Placental pericyte (primary cell): ENCODE results near the gene LRMDA.

DNA sequence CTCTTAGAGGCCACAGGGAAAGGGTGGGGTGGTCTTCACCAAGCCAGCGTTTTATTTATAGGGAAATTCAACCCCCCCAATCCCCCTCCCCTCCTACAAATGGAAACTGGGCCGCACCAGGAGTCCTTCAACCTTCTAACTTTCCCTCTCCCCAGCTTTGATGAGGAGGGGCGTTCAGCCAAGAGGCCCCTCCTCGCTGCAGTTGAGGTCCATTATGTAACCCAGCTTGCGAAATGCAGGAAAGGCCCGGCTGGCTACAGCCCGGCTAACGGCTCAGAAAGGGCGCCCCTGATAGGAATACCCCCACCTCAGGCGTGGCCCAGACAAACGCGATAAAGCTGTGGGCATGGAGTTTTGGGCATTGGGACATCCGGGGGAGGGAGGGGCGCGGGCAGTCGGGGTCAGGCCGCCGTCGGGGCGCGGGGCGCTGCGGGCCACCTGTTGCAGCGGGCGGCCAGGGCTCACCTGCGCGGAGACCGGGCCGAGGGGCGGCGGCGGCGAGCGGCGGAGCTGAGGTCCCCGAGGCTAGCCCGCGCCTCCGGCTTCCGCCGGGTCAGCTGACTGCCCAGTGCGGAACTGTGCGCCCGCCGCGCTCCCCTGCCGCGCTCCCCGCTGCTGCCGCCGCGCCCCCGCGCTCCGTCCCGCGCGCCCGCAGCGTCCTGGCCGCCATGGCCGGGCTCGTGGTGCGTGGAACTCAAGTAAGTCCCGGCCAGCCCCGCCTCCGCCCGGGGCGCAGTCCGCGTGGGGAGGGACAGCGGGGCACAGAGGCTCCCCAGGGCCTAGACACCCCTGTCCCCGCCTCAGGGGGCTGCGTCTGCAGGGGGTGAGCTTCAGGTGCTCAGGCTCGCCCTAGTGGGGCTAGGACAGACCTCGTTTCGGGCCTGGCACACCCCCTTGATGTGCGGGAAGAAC is at the start of gene LRMDA:
Gene LRMDA, plus strand, starts transcription at position 568 of the 912 bp plus-strand sequence.
- CAGE, long polyA plus RNA: no peak

DNA sequence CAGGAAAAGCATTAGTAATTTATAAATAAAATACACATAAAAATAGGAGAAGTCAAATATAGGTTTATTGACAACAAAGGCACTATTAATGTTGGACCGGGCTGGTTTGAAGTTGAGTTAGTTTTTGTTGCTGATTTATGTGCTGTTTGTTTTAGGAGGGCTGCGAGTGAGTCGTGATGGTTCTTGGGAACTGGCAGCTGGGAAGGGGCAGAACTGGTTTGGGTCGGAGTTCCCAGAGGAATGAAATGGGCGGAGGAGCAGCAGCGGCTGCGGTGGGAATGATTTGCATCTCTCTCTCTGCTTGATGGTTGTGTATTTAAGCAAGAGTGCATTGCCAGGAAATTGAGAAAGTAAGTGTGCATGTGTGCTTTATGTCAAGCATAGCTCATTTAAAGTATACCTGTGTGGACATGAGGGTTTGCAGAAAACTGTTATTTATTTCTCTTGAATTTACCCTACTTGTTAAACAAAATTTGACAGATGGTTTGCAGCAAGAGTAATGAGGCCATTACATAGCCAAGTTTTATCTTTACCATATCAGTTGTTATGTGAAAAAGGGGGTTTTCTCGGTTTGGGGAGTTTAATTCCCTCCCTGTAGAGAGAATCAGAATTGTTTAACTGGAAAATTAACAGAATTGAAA is 81.1 kb downstream of the LRMDA start:
- CAGE, long polyA plus RNA: no peak

DNA sequence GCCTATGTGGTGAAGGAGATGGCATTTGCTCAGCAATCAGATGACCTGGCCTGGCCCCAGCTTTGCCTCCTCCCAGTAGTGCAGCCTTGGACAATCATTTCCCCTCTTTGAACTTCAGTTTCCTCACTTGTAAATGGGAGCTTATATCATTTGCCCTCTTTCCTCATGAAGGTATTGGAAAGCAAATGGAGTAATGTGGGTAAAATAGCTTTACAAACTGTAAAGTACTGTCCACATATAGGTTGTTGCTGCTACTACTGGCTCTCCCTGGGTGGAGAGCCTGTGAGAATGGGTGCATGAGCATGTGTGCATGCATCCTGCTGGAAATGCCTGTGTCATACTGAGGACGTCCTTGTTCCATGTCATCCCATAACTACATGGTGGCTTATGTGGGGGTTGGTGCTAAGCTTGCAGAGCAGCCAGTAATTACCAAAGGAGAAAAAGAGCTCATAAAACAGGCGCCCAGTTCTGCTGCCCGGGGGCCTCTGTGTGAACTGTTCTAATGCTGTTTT is 91.6 kb downstream of the LRMDA start:
- CAGE, long polyA plus RNA: no peak

DNA sequence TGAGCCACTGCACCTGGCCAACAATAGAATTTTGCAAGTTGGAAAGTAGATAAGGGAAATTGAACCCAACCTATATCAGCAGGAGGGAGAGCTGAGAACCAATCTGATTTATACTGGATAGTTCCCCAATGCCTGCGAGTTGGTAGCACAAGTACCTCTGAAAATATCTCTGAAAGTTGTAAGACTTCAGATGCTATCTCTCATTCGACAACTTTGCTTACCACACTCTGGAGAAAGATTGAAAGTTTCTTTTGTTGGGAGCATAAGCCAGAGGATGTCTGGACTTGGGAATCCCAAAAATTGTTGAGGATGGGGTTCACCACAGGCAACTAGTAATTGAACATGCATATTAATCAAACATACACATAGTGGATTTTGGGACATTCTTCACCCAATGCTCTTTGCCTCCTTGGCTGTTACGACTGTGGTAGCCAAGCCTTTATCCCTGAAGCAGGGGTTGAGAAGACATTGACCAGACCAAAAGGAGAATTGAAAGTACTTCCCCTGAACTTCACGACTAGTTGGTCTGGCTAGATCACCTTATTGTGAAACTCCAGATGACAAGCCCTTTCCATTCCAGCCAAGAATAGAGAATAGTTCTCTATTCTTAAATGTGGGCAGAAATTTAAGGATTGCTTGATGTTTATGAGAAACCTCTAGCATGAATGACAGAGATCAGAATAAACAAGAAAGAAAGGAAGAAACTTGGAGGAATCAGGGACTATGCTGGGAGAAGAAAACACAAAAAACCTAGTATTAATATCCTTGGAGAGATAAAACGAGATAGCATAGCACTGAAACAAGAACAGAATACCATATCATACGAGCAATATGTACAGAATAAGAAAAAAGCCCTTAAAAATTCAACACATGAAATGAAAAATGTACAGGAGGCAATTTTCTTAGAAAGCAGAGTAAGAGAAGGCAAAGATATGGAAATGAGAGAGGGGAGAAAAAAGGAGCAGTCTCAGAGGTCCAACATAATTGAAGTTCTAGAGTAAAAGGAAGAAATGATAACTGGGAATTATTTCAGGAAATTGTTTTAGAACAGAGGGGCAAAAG is 97.0 kb downstream of the LRMDA start:
- CAGE, long polyA plus RNA: no peak

DNA sequence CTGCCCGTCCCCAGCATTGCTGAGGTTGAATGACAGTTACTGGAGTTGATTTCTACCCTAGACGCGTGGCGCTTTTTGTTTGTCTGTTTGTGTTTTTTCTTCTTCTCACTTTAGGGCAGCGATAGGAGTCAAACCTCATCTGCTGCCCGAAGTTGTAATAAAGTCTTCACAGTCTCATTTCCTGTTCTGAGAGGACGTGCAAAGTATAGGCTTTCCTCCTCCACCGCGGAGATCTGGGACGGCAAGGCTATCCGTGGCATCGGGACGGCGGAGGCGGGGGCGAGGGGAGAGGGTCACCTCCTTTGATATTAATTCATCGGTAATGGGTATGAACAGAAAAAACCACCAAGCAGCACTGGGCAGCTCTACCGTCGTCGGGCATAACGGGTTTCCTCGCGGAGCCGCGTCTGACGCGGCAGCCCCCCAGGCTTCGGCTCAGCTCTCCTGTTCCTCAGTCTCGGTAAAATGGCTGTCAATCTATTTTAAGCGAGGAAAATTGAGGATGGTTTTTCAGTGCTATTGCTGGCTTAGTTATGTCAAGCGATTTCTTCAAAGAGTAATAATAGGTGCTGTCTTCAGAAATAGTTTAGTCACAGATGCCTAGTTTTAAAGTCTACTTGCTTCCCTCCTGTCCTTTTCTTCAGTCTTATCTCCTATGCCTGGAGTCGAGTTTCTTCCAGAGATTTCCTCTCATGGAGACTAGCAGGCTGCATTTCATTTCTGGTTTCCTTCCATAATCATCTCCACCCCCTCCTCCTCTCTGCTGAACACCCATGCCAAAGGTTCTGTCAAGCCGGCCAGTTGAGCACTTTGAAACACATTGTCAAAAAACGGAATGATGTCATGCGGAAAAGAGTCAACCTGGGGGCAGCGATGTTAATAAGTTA is 161.1 kb downstream of the LRMDA start:
- CAGE, long polyA plus RNA: no peak

DNA sequence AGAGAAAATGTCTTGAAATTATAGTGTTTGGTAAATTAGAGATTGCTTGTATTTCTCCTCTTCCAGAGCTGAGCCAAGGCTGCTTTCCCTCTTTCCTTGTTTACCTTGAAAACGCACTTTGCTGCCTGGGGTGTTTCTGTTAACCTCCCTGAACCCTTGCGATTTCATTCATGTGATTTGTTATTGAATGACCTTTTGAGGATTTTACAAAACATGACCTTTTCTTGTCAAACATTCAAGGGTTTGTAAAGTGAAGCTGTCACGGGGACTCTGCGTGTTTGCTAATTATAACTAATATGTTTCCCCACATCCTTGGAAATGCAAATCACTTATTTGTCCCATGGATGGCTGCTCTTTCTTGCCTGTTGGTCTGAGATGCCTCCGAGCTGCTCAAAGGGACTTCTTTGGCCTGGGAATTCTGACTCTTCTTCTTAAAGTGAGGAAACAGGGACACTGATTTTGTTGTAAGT is 169.5 kb downstream of the LRMDA start:
- CAGE, long polyA plus RNA: no peak

- CAGE, long polyA plus RNA: no peak
Observed at GRCh38 chr10:75612861-75613616, 181.6 kb downstream of the LRMDA start.

DNA sequence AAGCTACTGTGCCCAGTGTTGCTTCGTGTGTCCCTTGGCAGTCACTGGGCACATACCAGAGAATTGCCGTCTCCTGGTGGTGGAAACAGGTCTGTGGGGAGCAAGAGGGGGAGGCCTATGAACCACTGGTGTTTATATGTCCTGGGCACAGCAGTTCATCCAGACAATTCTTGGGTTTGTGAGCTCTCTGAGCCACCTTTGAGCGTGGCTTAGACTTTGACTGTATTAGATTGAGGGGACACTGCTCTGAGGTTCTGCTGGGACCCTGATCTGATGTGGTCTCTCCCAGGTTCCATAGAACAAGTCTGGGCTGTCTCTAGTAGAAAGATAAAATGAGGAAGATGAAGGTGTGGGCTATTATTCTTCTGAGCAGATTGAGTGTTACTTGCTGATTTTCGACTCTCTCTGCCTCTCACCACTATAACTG is 190.1 kb downstream of the LRMDA start:
- CAGE, long polyA plus RNA: no peak

- CAGE, long polyA plus RNA: no peak
Observed at GRCh38 chr10:75746253-75747025, 315.0 kb downstream of the LRMDA start.

- CAGE, long polyA plus RNA: no peak
Observed at GRCh38 chr10:75755001-75755979, 323.9 kb downstream of the LRMDA start.

- CAGE, long polyA plus RNA: no peak
Observed at GRCh38 chr10:76050898-76051384, 619.5 kb downstream of the LRMDA start.

DNA sequence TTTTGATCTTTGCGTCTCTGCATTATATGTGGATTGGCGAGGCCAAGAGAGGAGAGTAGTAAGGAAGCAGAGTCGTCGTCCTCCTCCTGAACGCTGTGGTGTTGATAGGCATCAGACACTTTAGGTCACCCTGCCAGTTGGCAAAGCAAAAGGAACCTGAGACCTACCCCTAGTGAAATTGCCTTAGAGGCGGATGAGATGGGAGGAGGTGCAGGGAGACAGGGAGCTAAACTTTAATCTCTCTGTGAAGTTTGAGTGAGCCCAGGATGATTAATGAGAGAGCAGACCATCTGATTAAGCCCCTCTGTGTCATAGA is 683.9 kb downstream of the LRMDA start:
- CAGE, long polyA plus RNA: no peak

DNA sequence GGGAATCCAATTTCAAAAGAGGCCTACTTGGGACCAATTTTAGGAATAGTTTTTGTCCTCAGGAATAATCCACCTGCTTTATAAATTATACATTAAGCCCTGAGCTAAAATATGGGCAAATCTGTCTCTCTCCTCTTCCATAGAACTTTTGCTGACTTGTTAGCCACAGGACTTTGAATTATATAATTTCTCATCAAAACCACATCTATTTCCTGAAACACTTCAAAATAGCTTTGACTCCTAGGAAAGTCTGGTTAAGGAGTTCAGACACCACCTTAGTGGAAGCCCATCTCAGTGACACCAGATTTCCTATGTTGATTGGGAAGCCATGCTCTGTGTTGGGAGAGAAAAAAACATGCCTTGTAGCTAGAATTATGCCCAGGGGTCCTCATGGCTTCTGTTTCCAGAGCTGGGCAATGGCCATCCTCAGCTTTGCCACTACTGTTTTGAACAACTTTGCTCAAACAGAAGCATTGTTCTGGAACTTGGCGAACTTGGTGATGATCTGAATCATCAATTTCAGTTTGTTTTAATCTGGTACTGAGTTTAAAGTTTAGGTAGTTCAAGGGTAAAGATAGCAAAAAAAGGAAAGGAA is 736.7 kb downstream of the LRMDA start:
- CAGE, long polyA plus RNA: no peak

GRCh38 chr10:77011821-77012256 is 625.8 kb downstream of the KCNMA1 start:
- CAGE, long polyA plus RNA: no peak

GRCh38 chr10:77072983-77073480 is 564.6 kb downstream of the KCNMA1 start:
- CAGE, long polyA plus RNA: no peak

- CAGE, long polyA plus RNA: no peak
Observed at GRCh38 chr10:77386562-77387224, 250.9 kb downstream of the KCNMA1 start.

DNA sequence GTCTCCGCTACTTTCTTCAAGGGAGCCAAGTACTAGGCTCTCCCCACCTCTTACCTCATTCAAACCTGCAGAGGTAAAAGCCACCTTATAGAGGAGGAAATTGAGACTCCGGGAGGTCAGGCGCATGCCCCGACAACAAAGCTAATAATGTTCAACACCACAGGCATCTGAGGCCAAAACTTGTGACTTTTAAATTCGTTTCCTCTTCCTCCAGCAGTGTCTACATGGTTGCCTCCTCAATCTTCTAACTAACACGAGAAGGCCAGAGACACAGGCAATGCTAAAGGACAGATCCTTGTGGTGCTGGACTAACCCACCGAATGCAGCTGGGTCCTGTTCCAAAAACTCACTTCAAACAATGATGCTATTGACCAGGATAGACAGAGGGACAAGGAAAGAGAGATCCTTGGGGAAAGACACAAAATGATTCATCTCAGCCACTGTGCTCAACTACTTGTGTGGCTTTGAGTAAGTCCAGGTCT is 107.7 kb downstream of the KCNMA1 start:
- CAGE, long polyA plus RNA: no peak

- CAGE, long polyA plus RNA: no peak
Observed at GRCh38 chr10:77552101-77552636, 85.4 kb downstream of the KCNMA1 start.

DNA sequence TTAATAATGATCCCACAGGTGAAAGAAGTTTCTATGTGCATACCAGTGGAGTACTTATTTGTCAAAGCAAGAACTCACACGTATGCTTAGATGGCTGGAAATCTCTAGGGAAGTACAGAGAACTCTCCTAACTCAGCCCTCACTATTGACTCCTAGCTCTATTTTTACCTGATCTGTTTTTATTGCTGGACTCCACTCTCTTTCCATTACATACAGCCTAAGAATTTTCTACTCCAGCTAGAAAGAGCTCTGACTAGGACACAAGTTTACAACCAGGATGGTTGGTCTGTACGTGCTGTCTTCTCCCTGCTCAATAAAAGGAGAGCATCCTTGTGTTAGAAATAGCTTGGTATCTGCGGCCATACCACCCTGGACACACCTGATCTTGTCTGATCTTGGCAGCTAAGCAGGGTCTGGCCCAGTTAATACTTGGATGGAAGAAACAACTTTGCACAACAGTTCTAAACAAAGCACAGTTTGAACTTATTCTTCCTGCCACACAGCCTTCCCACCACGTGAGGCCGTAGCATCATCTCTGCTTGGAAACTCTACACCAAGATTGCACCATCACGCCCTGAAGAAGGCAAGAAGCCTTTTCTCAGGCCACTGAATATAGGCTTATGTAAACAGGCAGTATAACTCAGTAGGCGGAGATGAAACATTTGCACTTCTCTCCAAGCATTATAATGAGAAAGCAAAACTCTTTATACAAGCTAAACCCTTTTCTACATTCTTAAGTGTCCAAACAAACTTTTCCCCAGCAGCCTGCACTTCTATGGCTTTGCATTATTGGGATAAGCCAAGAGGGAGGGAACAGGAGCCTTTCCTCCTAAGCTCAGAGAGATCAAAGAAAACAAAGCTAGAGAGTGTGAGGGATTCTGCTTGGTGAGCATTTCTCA is 50.7 kb downstream of the KCNMA1 start:
- CAGE, long polyA plus RNA: no peak

DNA sequence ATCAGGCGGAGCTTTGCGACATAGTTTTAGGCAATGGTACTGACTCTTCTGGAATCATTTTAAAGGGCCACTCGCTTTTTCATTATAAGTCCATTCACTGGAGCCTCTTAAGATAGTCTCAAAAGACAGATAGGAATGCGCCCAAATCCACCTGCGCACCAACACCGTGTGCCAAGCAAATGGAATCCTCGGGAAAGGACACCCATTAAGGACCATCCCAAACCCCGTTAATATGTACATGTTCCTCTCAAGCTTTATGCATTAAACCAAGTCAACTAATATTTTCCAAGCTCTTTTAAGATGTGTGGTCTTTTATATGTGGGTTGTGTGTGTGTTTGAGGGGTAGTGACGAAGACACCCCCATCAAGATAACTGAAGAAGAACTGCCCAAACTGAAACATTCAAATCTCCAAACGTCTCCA is 38.0 kb downstream of the DLG5 start:
- CAGE, long polyA plus RNA: no peak